UCH-1 (cell line): ENCODE measurements around a stretch of chr12.

GRCh38 chr12:99154450-99155072 is 493.0 kb upstream of the GARIN6 start:
- RRBS: no CpG with 5 or more reads among the region's 12 CpGs

DNA sequence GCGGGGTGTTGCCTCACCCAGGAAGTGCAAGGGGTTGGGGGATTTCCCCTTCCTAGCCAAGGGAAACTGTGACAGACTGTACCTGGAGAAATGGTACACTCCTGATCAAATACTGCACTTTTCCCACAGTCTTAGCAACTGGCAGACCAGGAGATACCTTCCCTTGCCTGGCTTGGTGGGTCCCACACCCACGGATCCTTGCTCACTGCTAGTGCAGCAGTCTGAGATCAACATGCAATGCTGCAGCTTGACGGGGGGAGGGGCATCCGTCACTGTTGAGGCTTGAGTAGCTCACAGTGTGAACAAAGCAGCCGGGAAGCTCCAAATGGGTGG is 409.5 kb upstream of the GARIN6 start:
- RRBS: no CpG with 5 or more reads among the region's 5 CpGs

DNA sequence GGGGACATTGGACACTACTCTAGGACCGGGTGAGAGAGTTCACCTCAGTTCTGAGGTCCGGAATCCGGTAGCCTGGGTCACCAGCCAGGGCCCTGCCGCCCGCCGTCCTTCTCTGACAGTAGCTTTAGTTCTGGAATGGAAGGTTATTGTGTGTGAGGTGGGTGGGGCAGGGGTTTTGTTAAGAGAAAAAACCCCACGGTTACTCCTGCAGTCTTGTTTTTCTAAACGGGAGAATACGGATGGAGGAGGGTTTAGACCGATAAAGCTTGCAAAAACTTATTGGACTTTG is 731 bp downstream of the SCYL2 start:
- RRBS: 12% methylated on average over 1 of the region's 10 CpGs

GRCh38 chr12:100445336-100445606 is 28.4 kb upstream of the NR1H4 start:
- RRBS: no CpG with 5 or more reads among the region's 1 CpG

- RRBS: no CpG with 5 or more reads among the region's 23 CpGs
Observed at GRCh38 chr12:101145813-101146278, 64.2 kb downstream of the SLC5A8 start.

- RRBS: no CpG with 5 or more reads among the region's 5 CpGs
Observed at GRCh38 chr12:101299710-101300338, 19.9 kb downstream of the UTP20 start.

- RRBS: no CpG with 5 or more reads among the region's 6 CpGs
Observed at GRCh38 chr12:101608351-101608844, 13.6 kb downstream of the MYBPC1 start.

- RRBS: no CpG with 5 or more reads among the region's 34 CpGs
Observed at GRCh38 chr12:101642173-101642863, 47.5 kb downstream of the MYBPC1 start.

GRCh38 chr12:101773297-101774050 is 34.2 kb upstream of the SYCP3 start:
- RRBS: no CpG with 5 or more reads among the region's 11 CpGs

- RRBS: no CpG with 5 or more reads among the region's 6 CpGs
Observed at GRCh38 chr12:101823687-101824531, 6.8 kb downstream of the GNPTAB start.

- RRBS: no CpG with 5 or more reads among the region's 3 CpGs
Observed at GRCh38 chr12:101829841-101830205, 936 bp downstream of the GNPTAB start.

GRCh38 chr12:102961092-102961839 is 3.8 kb downstream of the ASCL1 start:
- RRBS: no CpG with 5 or more reads among the region's 27 CpGs

DNA sequence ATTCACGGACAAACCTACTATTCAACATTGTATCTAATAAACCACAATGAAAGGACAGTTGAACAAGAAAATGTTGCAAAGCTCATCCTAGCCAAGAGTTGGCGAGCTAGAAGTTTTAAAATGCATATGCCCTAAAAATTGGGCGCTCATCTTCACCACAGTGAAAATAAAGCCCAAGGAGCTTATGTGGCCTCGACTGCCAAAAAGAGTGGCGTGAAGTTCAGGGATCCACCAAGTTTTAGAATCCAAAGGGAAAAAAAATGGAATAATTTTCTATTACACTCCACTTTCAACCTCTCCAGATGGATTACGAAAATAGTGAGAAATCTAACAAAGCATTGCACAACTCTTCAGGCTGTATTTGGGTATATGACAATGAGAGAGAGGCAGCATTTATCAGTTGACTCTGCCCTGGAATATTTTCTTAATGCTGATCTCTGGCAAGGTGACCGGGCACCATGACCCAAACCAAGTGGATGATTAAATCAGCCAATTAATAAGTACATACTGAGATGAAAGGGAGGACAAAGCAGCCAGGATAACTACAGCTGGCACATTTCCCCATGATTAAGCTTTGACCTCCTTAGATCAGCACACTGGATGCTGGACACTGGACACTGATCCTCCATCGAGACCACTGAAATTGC is 218.0 kb downstream of the ASCL1 start:
- RRBS: no CpG with 5 or more reads among the region's 8 CpGs

DNA sequence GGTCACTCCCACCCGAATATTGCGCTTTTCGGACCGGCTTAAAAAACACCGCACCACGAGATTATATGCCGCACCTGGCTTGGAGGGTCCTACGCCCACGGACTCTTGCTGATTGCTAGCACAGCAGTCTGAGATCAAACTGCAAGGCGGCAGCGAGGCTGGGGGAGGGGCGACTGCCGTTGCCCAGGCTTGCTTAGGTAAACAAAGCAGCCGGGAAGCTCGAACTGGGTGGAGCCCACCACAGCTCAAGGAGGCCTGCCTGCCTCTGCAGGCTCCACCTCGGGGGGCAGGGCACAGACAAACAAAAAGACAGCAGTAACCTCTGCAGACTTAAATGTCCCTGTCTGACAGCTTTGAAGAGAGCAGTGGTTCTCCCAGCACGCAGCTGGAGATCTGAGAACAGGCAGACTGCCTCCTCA is 61.1 kb downstream of the C12orf42 start:
- RRBS: no CpG with 5 or more reads among the region's 17 CpGs

GRCh38 chr12:103455377-103455864 is 40.3 kb downstream of the C12orf42 start:
- RRBS: no CpG with 5 or more reads among the region's 2 CpGs

GRCh38 chr12:103901803-103902213 is 28.4 kb upstream of the HSP90B1 start:
- RRBS: no CpG with 5 or more reads among the region's 2 CpGs

GRCh38 chr12:103929066-103929806 is 974 bp upstream of the HSP90B1 start:
- RRBS: 7% methylated on average over 6 of the region's 38 CpGs

DNA sequence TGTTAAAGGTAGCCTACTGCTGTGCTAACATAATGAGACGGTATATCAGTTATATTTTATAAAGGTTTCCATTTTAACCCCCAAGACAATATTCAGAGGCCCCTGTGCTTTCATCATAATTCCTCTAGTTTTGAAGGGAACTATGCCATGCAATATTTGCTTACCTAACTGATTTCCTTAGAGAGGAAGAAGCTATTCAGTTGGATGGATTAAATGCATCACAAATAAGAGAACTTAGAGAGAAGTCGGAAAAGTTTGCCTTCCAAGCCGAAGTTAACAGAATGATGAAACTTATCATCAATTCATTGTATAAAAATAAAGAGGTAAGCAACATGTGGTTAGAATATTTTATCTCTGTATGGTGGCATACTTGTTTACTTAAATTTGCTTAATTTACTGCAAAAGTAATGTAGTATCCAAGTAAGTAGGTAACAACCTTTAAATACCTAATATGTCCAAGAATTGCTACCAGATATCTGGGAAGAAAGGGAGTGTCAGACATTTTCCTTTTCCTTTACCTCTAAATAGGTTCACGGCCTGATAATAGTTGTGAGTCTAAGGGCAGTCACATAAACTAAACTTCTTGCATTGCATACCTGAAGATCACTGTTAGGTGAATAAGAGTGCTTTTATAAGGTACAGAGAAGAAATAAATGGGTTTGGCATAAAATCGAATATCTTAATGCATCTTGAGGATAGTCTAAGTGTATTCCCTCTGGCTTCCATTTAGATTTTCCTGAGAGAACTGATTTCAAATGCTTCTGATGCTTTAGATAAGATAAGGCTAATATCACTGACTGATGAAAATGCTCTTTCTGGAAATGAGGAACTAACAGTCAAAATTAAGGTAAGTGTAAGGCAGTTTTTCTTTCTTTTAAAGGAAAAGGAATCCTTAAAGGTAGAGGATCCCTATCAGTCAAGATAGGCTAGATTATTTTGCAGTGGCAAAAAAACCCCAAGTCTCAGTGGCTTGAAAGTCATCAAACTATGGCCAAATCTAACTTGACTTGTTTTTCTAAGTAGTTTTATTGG is 2.2 kb downstream of the HSP90B1 start:
- RRBS: no CpG with 5 or more reads among the region's 5 CpGs

GRCh38 chr12:104065113-104065604 is 828 bp downstream of the HCFC2 start:
- RRBS: no CpG with 5 or more reads among the region's 15 CpGs